ENCODE measurements around the gene TES.

- PRO-cap: no peak
Measured at GRCh38 chr7:114961232-114961929, 39.5 kb downstream of the MDFIC start.

- PRO-cap: bidirectional peak, plus-strand start at chr7:116210567, minus-strand start at chr7:116210345; unidirectional peak, plus-strand start at chr7:116210726
Measured at GRCh38 chr7:116210241-116210817, at the start of gene TES. TSS of gene TES (plus strand) at chr7:116210539.

GRCh38 chr7:116210818-116211858, 799 bp downstream of the TES start:
- PRO-cap: bidirectional peak, plus-strand start at chr7:116210947, minus-strand start at chr7:116210933; bidirectional peak, plus-strand start at chr7:116211167, minus-strand start at chr7:116211111; unidirectional peak, minus-strand start at chr7:116211202; bidirectional peak, plus-strand start at chr7:116211596, minus-strand start at chr7:116211464

GRCh38 chr7:116212009-116212645, 1.8 kb downstream of the TES start:
- PRO-cap: no peak

DNA sequence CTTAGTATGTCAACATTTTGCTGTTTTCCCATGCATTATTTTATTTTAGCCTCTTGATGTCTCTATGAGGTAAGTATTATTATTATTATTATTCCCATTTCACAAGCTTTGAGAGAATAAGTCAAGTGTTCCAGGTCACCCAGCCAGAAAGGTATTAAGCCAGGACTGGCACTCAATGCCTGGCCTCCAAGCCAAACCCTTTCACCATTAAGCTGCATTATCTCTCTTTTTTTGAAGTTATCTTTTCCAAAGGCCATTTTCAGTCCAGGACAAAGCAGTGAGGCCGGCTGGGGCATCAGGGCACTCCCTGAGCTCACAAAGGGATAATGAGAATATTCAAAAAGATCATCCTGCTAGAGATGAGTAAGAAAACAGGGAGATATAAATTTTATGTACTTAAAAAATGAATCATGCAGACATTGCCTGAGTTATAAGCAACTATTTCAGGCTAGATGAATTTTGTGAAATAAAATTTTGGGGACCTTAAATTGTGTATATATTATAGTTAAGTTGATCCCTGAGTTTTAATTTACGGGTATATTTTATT, 51.5 kb upstream of the CAV2 start:
- PRO-cap: no peak

GRCh38 chr7:116501951-116502933, 2.7 kb downstream of the CAV2 start:
- PRO-cap: no peak

GRCh38 chr7:116503748-116504240, 4.3 kb downstream of the CAV2 start:
- PRO-cap: no peak

GRCh38 chr7:116511368-116512532, 12.2 kb downstream of the CAV2 start:
- PRO-cap: no peak

GRCh38 chr7:116522285-116522828, 2.5 kb upstream of the CAV1 start:
- PRO-cap: no peak

DNA sequence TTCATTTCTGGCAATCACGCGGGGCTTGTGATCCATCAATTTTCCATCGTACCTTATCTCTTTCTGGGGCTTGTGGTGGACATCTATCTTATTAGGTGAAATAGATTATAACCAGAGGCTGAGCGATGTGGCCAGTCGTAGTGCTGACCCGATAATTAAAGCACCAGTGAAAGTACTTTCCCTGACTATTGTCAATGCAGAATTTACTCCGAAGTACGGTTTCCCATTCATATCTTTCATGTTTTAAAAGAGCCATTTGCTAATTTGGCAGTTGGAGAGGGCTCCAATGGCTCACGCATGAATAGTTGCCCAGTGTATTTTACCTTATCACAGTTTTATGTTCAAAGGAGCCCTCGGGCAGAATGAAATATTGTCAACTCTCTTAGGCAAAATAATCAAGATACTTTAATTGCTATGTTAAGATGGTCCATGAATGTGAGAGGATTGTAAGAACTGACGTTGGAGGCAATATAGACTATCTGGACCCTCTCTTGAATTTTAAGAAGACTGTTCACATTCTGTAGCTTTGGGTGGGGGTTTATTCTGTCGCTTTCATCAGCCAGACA, 1.1 kb downstream of the MET start:
- PRO-cap: no peak

- PRO-cap: no peak
Measured at GRCh38 chr7:116716541-116717126, 44.6 kb downstream of the MET start.

DNA sequence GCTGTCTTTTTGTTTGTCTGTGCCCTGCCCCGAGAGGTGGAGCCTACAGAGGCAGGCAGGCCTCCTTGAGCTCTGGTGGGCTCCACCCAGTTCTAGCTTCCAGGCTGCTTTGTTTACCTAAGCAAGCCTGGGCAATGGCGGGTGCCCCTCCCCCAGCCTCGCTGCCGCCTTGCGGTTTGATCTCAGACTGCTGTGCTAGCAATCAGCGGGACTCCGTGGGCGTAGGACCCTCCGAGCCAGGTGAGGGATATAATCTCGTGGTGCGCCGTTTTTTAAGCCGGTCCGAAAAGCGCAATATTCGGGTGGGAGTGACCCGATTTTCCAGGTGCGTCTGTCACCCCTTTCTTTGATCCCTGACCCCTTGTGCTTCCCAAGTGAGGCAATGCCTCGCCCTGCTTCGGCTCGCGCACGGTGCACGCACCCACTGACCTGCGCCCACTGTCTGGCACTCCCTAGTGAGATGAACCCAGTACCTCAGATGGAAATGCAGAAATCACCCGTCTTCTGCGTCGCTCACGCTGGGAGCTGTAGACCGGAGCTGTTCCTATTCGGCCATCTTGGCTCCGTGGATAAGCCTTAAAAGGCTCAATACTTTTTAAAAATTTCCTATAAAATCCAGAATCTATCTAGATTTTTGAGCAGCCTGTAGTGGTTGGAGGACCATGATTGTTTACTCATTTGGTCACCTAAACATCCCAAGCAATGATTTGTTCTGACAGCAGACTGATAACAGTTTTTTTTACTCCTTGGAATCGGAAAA, 52.1 kb downstream of the MET start:
- PRO-cap: no peak

DNA sequence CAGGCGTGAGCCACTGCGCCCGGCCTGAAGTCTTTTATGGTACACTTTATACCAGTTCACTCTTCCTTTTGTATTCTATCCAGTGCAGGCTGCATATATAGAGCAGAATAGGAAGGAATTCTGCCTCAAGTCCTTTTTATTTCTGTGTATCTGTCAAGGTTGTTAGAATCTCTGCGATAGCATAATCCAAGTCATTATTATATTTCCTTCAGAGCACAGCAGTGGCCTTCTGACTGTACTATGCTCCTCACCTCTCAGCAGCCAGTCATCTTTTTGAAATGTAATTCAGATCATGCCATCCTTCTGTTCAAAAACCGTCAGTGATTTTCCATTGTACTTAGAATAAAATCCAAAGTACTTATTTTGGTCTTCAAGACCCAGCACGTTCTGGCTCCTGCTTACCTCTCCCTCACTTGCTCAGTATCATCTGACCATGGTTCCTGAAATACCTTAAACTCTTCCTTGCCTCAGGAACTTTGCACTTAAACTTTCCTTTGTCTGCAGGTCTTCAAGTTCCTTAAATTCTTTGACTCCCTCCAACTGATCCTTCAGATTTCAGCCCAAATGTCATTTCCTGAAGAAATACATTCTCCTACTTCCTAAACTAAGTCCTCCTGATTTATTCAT, 112.3 kb downstream of the ST7 start:
- PRO-cap: no peak

GRCh38 chr7:117072538-117073211, 119.4 kb downstream of the ST7 start:
- PRO-cap: no peak

- PRO-cap: no peak
Measured at GRCh38 chr7:117535166-117535483, 55.3 kb downstream of the CFTR start.

- PRO-cap: no peak
Measured at GRCh38 chr7:117780945-117781144, 92.4 kb downstream of the CTTNBP2 start.

GRCh38 chr7:118194585-118195952, 11.1 kb downstream of the LSM8 start:
- PRO-cap: no peak

DNA sequence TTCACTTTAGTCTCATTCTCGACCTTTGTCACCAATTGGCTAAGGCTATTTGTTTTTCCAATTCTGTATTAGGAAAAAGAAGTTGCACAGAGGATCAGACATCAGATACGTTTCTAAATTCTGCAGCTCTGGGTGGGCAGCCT, 230 bp upstream of the CPED1 start:
- PRO-cap: no peak

GRCh38 chr7:121084589-121085811, 96.5 kb downstream of the CPED1 start:
- PRO-cap: no peak

DNA sequence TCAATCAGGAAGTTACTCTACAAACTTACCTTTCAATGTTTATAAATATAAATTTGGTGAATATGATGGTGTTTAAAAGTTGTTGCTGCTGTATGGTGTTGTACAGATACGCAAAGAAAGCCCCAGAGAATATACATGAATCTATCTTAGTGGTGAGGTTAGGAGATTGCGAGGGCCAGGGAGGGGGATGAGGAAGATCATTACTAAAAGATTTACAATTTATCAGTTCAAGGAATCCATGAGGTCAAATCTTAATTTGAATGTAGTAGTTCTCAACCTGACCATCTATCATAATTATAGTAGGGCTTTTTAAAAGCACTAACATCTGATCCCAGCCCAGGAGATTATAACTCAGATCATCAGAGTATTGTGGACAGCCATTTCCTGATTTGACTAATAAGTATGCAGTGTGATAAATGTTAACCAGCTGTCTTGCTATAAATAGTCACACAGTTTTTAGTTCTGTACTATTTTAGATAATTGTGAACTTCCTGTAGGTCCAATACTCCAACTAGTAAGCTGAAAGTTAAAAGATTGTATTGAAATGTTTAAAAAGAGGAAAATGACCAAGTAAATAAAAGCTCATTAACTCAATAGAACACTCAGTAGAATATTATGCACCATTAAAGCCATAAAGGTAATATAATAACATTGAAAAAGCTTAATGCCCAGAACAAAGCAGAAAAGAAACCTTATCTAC, 23.5 kb downstream of the FAM3C start:
- PRO-cap: no peak